HT1080 (cell line): ENCODE results near the genes CHMP5 and IL11RA.

GRCh38 chr9:33211711-33212428 lies 28.1 kb upstream of the SPINK4 start:
RAMPAGE:
- cytosol, long total RNA = no peak
- long total RNA = no peak
- nucleus, long total RNA = no peak

GRCh38 chr9:33231169-33231905 lies 8.6 kb upstream of the SPINK4 start:
RAMPAGE:
- cytosol, long total RNA = no peak
- long total RNA = no peak
- nucleus, long total RNA = no peak

GRCh38 chr9:33264571-33265382 lies at the start of gene CHMP5:
TSS of gene CHMP5 (plus strand) at chr9:33265049.
RAMPAGE:
- cytosol, long total RNA = start-site peak on the plus strand at chr9:33264989-33265076, 1,961 and 3,118 reads in 2 replicates
- long total RNA = start-site peak on the plus strand at chr9:33265026-33265076, 757 reads
- nucleus, long total RNA = start-site peak on the plus strand at chr9:33264986-33265068, 745 and 185 reads in 2 replicates

DNA sequence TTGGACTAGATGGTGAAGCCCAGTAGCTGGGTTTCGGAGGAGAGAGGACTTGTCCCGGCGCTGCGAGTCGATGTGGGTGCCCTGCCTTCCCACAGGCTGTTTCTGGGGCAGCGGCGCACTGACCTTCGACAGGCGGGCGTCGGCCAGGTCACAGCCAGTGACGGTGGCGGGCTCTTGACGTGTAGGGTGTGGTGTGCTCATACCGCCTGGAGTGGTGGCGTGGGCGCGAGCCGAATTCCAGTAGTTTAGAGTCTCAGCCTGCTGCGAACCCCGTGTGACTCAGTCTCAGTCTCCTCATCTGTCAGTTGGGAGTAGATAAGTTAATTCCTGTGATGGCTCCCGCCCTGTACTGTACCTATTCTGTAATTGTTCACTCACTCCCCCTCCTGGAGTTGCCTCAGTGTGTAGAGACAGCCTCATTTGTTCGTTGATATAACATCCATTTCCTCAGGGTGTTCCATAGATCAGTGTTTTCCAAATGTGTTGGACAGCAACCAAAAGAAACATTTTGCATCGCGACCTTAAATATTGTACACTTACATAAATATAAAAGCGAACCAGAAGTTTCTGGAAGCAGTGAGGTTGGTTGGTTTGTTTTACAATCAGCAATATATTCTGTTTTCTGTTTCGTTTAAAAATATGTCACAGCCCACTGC lies 585 bp downstream of the NFX1 start:
RAMPAGE:
- cytosol, long total RNA = no peak
- long total RNA = no peak
- nucleus, long total RNA = no peak

DNA sequence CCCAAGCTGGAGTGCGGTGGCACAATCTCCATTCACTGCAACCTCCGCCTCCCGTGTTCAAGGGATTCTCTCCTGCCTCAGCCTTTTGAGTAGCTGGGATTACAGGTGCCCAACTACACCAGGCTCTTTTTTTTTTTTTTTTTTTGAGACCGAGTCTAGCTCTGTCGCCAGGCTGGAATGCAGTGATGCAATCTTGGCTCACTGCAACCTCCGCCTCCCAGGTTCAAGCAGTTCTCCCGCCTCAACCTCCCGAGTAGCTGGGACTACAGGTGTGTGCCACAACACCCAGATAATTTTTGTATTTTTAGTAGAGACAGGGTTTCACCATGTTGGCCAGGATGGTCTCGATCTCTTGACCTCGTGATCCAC lies 20.0 kb downstream of the AQP7 start:
RAMPAGE:
- cytosol, long total RNA = no peak
- long total RNA = no peak
- nucleus, long total RNA = no peak

GRCh38 chr9:33461820-33462578 lies 11.7 kb downstream of the NOL6 start:
RAMPAGE:
- cytosol, long total RNA = no peak
- long total RNA = no peak
- nucleus, long total RNA = no peak

DNA sequence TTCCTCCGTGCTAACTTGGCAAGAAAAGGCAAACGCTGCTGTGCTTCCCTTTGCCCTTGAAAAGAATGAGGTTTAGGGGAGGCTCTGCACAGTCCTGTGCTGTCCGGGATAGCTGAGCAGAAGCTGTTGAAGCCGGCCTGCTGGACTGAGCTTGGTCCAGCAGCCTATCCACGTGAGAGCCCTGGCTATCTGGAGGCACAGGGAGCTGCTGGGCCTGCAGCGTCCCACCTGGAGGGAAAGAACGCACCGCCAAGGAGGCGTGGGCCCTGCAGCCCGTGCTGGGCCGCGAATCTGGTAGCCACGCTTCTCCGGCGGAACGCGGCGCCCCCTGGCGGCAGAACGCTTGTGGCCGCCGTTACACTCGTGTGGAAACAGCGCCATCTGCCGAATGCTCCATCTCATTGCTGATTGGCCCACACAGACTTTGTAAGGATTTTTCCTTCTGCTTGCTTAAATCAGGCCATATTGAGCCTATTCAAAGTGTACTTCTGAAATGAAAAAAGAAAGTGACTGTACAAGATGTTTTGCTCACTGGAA lies 73.4 kb upstream of the PRSS3 start:
RAMPAGE:
- cytosol, long total RNA = no peak
- long total RNA = no peak
- nucleus, long total RNA = no peak

DNA sequence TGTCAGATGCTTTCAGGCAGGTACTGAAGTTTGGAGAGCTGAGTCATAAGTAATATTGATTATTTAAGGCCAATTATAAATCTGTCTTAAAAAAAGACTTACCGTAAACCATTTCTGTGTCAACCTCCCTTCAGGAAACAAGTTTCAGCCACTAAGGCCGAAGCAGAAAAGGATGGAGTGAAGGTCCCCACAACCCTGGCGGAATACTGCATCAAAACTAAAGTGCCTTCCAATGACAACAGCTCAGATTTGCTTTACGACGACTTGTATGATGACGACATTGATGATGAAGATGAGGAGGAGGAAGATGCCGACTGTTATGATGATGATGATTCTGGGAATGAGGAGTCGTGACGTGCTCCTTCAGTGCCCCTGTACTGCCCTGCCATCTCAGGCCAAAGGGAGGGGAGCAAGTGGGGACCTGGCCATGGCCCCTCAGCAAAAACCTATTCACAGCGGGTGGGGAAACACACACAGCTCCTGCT lies 100.0 kb downstream of the UBE2R2 start:
RAMPAGE:
- cytosol, long total RNA = no peak
- long total RNA = no peak
- nucleus, long total RNA = no peak

RAMPAGE:
- cytosol, long total RNA = no peak
- long total RNA = no peak
- nucleus, long total RNA = no peak
These were observed 110.8 kb downstream of the UBE2R2 start for GRCh38 chr9:33927588-33928340.

GRCh38 chr9:33934213-33934606 lies 114.5 kb downstream of the UBAP2 start:
RAMPAGE:
- cytosol, long total RNA = no peak
- long total RNA = no peak
- nucleus, long total RNA = no peak

DNA sequence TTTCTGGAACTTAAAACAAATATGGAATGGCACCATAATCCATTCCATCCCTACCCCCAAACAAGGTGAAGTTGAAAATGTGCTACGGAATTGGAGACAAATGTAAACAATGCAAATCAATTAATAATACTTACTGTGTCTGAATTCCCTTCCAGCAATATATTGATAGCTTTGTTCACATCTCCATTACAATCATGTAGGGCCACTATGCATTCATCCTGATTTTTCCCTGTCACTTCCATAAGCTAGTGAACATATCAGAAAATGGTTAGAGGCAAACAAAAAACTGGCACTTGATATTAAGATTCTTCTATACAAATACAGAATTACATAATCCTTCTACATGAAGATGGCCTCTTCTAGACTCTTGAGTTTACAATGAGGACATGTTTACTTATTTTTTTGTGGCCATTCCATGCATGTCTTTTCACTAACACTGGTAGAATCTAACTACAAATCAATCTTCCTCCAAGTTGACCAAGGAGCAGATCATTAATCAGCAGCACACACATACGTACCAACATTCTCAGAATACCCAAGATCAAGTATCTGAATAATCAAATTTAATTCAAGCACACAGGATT lies 52.5 kb downstream of the UBAP2 start:
RAMPAGE:
- cytosol, long total RNA = no peak
- long total RNA = no peak
- nucleus, long total RNA = no peak

DNA sequence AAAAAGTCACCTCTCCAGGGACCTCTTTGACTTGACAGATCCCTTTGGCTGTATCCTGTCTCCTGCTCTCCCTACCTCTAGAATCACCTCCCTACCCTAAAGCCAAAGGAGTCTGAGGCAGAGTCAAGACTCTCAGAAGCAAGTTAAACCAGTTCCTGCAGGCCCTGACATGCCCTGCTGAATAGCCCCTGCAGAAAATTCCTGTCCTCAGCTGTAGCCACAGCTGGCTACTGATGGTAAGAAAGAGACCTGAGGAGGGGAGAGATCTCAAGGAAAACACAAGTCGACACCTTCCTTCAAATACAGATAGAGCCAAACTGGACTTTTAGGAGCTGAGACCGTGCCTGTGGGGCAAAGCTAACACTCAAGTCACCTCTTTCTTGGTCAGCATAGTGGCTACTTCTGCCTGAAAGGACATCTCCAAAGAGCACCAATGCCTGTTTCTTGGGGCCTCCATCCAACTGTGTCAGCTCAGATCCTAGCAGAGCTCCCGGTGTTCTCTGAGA lies 23.8 kb upstream of the UBAP2 start:
RAMPAGE:
- cytosol, long total RNA = no peak
- long total RNA = no peak
- nucleus, long total RNA = no peak

DNA sequence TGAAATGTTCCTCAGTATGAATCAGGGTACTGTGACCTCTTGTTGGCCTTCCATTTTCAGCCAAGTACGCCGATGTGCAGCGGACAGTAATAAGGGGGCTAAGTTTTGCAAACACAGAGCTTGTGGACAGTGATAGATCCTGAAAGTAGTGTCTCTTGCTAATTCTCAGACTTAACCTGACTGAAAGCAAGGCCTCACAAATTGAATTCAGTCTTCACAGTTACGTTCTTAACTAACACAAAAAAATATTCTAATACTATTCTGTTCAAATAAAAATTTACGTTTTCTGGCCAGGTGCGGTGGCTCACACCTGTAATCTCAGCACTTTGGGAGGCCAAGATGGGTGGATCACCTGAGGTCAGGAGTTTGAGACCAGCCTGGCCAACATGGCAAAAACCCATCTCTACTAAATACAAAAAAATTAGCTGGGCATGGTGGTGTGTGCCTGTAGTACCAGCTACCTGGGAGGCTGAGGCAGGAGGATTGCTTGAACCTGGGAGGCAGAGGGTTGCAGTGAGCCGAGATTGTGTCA lies 31.4 kb downstream of the UBAP1 start:
RAMPAGE:
- cytosol, long total RNA = no peak
- long total RNA = no peak
- nucleus, long total RNA = no peak

GRCh38 chr9:34254967-34255787 lies 73.9 kb downstream of the KIF24 start:
RAMPAGE:
- cytosol, long total RNA = no peak
- long total RNA = no peak
- nucleus, long total RNA = no peak

RAMPAGE:
- cytosol, long total RNA = no peak
- long total RNA = no peak
- nucleus, long total RNA = no peak
These were observed 885 bp upstream of the C9orf24 start for GRCh38 chr9:34398453-34398937.

GRCh38 chr9:34452470-34453228 lies 5.7 kb downstream of the FAM219A start:
RAMPAGE:
- cytosol, long total RNA = no peak
- long total RNA = no peak
- nucleus, long total RNA = no peak

DNA sequence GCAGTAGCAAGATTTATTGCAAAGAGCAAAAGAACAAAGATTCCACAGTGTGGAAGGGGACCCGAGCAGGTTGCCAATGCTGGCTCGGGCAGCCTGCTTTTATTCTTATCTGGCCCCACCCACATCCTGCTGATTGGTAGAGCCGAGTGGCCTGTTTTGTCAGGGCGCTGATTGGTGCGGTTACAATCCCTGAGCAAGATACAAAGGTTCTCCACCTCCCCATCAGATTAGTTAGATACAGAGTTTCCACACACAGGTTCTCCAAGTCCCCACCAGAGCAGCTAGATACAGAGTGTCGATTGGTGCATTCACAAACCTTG lies 23.2 kb downstream of the DNAI1 start:
RAMPAGE:
- cytosol, long total RNA = no peak
- long total RNA = no peak
- nucleus, long total RNA = no peak

RAMPAGE:
- cytosol, long total RNA = no peak
- long total RNA = no peak
- nucleus, long total RNA = no peak
These were observed 29.3 kb downstream of the CNTFR start for GRCh38 chr9:34560190-34560736.

DNA sequence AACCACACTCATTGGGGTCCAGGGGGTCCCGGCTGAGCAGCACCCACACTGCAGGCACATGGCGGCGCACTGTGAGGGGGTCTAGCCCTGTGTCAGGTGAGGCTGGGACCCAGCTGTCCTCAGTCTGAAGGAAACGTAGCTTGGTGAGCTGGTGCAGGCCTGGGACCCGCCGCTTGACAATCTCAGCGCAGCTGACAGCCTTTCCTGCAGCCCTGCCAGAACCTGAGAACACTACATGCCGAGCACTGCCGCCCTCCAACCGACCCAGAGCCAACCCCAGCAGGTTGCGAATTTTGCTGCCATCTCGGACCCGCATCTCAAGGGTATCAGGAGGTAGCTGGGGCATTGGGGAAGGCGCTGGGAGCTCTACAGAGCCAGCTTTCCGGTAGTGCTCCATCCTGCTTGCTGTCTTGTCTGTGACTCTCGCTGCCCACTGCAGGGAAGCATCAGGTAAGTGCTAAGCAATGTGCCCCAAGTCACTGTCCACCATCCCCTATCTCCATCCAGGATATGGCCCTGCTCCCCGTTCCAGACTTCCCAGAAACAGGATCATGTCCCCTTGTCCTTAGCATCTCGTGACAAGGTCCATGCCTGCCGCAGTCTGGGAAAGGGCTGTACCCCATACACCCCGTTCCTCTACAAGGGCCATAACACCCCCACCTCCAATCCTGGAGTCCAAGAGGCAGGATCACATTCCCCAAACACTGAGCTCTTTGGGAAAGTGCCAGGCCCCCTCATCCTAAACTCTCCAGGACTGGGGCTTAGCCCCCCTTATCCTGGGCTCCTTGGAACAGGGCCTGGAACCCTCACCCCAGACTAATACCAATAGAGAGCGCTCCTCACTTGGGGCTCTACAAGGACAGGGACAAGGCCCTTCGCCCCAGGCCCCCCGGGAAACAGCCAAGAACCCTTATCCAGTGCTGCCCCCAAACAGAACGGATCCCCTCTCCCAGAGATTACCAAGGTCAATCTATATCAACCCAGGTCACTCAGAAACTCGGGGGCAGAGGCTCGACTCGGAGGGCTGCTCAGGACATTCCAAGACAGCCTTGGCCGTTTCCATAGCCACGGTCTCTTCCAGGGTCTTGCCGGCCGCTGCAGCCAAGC lies 644 bp downstream of the RPP25L start:
RAMPAGE:
- cytosol, long total RNA = no peak
- long total RNA = no peak
- nucleus, long total RNA = no peak

GRCh38 chr9:34651261-34652579 lies at the start of gene IL11RA:
TSS of gene IL11RA (plus strand) at chr9:34652185.
RAMPAGE:
- cytosol, long total RNA = start-site peak on the plus strand at chr9:34652158-34652205, 14 and 34 reads in 2 replicates
- long total RNA = no peak
- nucleus, long total RNA = no peak